Parietal lobe (tissue), 2 donors: ENCODE measurements around the genes NUPR2 and GUSB.

GRCh38 chr7:56017075-56017539 is 34.1 kb downstream of the PSPH start:
- RAMPAGE, long total RNA: no peak

DNA sequence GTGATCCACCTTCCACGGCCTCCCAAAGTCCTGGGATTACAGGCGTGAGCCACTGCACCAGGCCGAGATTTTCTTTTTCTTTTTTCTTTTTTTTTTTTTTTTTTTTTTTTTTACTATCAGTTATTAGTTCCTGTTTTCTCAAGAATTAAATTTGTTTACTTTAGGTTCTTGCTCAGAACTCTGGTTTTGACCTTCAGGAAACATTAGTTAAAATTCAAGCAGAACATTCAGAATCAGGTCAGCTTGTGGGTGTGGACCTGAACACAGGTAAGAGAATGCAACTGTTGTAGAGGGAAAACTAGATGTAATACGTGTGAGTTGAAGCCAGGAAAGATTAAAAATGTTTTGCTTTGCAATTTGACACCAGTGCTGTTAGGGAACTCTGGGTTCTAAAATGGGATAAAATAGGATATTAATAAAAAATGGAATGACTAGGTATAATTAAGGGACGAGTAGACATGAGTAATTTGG is 2.5 kb upstream of the SUMF2 start:
- RAMPAGE, long total RNA: no peak

DNA sequence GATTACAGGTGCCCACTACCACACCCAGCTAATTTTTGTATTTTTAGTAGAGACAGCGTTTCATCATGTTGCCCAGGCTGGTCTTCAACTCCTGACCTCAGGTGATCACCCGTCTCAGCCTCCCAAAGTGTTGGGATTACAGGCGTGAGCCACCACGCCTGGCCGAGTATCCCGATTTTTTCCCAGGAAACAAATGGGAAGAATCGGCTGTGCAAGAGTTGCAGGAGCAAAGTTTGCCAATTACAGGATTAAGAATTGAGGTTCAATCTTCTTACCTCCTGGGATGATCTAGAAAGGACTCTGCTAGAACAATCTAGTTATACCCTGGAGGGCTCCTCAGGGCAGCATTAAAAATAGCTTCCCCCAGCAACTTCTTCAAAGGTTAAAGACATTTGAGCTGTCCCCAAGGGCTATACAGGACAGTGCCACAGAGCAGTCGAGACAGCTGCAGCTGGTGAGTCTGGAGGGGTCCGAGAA is 8.2 kb downstream of the PHKG1 start:
- RAMPAGE, long total RNA: no peak

DNA sequence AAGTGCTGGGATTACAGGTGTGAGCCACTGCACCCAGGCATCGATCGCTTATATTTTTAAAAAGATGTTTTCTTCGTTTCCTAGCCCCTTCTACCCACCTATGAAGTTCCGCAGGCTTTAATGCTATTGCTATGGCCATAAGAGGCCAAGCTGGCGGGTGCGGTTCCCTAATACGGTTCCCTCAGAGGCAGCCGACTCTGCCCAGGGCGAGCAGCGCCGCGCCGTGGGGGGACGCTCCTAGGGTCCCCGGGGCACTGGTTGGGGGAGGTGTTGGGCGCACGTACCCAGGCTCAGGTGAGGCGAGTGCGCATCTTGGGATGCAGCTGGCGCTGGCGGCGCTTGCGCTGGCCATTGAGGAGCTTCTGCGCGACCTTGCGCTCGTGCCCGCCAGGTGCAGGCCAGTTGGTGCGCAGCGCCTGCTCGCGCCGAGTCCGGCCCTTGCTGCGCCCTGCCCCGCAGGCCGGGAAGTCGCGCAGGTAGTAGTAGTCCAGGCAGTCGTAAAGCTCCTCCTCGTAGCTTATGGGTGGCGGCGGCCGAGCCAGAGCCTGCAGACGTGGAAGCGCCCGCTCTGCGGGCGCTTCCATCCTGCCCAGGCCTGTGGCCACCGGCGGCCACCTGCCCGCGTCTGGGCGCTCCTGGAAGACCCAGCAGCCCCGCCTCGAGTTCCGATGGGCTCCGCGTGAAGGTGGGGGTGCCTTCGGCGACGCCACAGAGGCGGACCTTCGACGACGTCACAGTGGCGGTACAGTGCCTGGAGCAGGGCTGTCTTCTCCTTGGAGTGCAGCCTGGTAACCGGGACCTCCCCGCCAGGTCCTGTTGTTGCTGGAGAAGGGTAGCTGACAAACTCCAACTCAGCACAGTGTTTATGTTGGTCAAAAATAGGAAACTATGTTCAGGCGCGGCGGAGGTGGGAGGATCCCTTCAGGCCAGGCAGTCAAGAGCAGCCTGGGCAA is at the start of gene NUPR2:
Gene NUPR2 (minus strand): TSS at position 687 of the 953 bp plus-strand sequence.
- RAMPAGE, long total RNA: no peak

DNA sequence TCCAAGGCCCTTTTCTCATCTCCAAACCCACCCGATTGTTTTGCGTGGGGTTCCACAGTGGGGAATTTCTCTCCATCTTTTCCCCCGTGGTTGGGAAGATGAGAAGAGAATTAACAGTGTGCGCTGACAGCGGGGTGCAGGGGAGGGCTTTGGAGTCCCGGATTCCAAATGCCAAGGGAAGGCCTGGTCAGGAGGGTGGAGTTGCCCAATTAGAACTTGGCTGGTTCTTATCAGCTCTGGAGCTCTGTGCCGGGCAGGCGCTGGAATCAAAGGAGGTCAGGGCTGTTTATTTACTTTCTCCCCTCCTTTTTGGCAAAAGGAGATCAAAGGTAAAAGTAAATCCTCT is 95.4 kb upstream of the ZNF716 start:
- RAMPAGE, long total RNA: no peak

GRCh38 chr7:60991935-60992283 is 3006.7 kb upstream of the ZNF722 start:
- RAMPAGE, long total RNA: no peak

- RAMPAGE, long total RNA: no peak
Measured at GRCh38 chr7:64613578-64614075, 50.8 kb upstream of the ZNF680 start.

DNA sequence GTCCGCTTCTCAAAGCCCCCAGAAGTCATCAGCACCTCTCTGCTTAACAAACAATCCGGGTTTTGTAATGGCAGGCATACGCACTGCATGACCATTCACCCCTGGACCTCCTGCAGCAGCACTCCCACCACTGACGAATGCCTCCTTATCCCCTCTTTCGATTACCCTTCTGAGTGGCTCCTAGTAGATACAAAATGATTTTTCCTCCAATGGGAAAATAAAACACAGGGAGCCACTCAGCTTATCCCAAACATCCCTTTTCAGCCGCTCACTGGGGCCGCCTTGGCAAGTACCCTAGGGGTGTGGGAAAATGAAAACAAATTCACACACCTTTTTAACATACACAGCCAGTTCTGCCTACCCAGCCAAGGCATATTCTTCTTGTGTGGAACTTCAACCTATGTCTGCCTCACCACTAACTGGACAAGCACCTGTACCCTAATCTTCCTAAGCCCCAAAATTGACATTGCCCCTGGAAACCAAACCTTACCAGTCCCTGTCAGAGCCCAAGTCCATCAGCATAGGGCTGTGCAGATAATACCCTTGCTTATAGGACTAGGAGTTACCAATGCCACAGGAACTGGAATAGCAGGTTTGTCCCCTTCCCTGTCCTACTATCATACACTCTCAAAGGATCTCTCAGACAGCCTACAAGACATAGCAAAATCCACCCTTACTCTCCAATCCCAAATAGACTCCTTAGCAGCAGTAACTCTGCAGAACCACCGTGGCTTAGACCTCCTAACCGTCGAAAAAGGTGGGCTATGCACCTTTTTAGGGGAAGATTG is 19.6 kb downstream of the ZNF107 start:
- RAMPAGE, long total RNA: no peak

- RAMPAGE, long total RNA: no peak
Measured at GRCh38 chr7:64835557-64836240, 41.5 kb downstream of the ZNF138 start.

DNA sequence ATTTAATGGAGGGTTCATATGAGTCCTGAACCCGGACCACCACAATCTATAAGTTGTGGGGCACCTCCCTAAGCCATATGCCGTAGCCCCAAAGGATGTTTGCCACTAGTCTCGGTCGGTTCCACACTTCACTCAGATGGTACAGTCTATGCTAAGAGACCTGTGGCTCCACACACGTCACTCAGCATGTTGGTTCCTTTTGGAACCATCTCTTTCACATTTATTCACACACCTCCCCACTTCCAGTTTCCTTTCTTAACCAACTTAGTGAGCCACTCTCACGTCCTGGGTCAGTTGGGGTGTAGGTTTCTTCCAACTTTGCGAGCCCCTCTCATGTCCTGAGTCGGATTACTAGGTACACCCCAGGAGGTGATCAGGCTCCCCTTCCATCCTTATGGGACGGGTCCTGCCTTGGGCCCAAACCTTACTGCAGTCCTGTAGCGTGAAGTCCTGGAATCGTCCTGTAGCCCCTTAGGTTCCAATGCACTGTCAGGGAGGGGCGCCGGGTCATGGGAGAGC is 7.7 kb downstream of the ERV3-1 start:
- RAMPAGE, long total RNA: no peak

- RAMPAGE, long total RNA: no peak
Measured at GRCh38 chr7:65038736-65039635, 32.5 kb upstream of the ERV3-1 start.

GRCh38 chr7:65251782-65252848 is 121.5 kb upstream of the ZNF92 start:
- RAMPAGE, long total RNA: no peak

DNA sequence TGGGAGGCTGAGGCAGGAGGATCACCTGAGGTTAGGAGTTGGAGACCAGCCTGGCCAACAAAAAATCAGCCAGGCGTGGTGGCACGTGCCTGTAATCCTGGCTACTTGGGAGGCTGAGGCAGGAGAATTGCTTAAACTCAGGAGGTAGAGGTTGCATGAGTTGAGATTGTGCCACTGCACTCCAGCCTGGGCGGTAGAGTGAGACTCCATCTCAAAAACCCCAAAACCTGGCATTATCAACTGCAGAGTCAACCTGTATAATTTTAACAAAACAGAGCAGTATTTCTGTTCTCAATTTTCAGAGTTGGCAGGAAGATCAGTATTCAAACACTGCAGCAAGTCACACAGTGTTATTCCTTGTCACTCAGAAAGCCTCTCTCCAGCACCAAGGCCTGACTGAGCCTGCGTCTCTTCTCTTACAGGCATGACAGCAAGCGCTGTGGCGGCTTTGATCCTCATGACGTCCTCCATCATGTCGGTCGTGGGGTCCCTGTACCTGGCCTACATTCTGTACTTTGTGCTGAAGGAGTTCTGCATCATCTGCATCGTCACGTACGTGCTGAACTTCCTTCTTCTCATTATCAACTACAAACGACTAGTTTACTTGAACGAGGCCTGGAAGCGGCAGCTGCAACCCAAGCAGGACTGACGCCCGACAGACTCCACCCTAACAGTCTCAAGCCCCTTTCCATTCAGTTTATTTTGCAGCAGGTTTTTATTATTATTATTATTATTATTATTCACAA is 28.2 kb downstream of the GUSB start:
- RAMPAGE, long total RNA: no peak

GRCh38 chr7:65981563-65982502 is at the start of gene GUSB:
Gene GUSB, minus strand, starts transcription at chr7:65982213.
- RAMPAGE, long total RNA: no peak

GRCh38 chr7:66044186-66044684 is 31.4 kb upstream of the ASL start:
- RAMPAGE, long total RNA: no peak

- RAMPAGE, long total RNA: no peak
Measured at GRCh38 chr7:66076767-66077143, 1.1 kb downstream of the ASL start.

DNA sequence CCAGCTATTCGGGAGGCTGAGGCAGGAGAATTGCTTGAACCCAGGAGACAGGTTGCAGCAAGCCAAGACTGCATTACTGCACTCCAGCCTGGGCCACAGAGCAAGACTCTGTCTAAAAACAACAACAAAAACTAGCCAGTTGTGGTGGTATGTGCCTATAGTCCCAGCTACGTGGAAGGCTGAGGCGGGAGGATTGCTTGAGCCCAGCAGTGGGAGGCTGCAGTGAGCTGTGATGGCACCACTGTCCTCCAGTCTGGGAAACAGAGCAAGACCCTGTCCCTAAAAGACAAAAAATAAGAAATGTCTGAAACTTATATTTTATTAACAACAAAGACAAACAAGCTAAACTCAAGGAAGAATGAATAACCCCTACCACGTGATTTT is 18.1 kb downstream of the ASL start:
- RAMPAGE, long total RNA: no peak

DNA sequence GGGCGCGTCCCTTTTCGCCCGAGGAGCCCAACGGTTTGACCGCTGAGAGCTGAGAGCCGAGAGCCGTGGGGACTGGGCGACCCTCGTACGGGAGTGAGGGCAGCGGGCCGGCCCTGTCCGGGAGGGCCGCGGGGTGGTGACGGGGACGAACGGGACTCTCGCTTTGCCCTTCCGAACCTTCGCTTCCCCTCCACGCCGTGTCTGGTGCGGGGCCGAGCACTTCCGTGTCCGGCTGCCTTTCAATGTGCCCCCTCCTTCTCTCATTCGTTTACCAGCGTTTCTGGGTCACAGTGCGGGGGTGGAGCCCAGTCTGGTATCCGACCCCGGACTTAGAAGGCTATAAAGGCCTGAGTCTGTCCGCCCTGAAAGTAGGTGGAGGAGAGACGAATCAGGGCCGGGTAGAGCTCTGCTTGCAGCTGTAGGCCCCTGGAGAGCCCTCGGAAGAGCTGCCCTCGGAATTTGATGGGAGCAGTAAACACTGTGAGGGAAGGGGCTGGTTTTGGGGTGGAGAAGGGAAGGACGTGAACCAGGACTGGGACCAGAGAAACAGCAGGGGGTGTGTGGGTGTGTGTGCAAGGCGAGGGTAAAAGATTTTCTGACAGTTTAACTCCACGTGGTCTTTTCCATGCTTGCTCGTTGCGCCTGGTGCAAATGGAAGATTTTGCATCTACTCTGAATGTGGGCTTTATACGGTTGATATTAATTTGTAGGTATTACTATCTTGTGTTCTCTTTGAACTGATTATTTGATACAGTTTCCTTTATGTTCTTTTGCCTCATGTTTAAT is 529 bp downstream of the CRCP start:
- RAMPAGE, long total RNA: no peak

- RAMPAGE, long total RNA: no peak
Measured at GRCh38 chr7:66238255-66238774, 33.2 kb downstream of the TPST1 start.

GRCh38 chr7:66456455-66456772 is 172.3 kb upstream of the KCTD7 start:
- RAMPAGE, long total RNA: no peak